Endometrial microvascular endothelial cells (primary cell): ENCODE measurements around the gene UFSP2.

DNA sequence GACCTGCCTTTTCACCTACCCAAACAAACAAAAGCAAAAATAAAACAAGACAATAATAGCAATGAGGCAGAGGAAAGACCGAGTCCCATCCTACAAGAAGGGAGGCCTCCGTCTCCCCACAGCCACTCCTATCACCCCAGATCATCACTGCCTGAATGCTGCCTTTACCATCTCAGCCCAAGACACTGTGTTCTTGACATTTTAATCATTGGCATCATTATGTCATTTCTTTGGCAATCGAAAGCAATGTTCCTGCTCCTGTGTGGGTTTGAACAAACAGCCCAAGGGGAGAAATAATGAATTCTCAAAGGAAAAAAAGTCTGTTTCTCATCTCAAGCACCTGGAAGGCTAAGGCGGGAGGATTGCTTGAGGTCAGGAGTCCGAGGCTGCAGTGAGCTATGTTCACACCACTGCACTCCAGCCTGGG lies 73.0 kb upstream of the ACSL1 start:
- RAMPAGE, long total RNA = no peak

- RAMPAGE, long total RNA = no peak
Observed at GRCh38 chr4:184983800-184984365, 34.4 kb upstream of the HELT start.

- RAMPAGE, long total RNA = no peak
Observed at GRCh38 chr4:185005026-185005570, 13.2 kb upstream of the HELT start.

GRCh38 chr4:185085938-185086610 lies 57.0 kb upstream of the SLC25A4 start:
- RAMPAGE, long total RNA = no peak

DNA sequence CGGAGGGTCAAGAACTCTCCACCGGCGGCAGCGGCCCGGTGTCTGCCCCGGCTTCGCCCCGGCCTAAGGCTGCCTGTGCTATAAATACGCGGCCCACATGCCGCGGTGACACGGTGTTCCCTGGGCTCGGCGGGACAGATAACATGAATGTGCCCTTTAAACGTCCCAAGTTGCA lies 269 bp upstream of the SLC25A4 start:
- RAMPAGE, long total RNA = no peak

- RAMPAGE, long total RNA = no peak
Observed at GRCh38 chr4:185144867-185145317, 1.8 kb downstream of the SLC25A4 start.

DNA sequence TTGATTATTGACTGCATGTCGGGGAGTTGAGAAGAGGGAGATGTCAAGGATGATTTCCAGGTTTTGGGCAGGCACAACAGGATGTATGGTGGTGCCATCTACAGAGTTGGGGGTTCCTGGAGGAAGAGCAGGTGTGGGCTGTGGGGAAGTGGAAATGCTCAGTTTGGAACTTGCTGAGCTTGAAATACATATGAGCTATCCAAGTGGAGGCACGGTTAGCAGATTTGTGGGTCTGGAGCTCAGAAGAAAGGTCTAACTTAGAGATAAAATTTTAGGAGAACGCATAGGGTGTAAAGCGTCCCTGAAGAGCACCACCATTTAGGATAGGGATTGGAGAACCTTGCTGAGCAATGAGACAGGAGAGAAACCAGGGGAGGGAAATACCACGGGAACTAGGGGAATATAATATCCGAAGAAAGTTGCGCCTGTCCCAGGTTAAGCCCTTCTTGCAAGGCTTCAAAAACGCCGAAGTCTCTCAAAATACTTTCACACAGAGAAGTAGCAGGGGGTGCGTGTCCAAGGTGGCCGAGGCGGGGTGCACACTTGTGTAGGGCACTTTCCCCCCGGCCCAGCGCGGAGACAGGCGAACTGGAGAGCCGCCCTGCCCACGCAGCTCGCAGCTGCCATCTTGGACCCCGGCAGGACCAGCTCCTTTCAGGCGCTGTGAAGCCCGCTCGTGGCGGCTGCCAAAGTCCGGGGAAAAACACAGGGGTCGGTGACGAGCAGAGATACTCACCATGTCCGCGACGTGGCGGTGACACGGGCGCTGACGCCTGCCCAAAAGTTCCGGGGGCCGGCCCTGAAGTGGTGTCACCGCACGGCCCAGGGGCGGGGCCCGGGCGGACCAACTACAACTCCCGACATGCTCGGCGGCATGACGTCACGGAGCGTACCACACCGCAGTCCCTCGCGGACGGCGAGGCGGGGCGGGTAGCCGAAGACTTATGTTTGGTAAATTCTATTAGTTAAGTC lies at the start of gene UFSP2:
TSS of gene UFSP2 (minus strand) at position 835 of the 972 bp plus-strand sequence.
- RAMPAGE, long total RNA = start-site peak on the minus strand centred at position 804 of the sequence, 53 bp wide, 193 and 156 reads in 2 replicates

DNA sequence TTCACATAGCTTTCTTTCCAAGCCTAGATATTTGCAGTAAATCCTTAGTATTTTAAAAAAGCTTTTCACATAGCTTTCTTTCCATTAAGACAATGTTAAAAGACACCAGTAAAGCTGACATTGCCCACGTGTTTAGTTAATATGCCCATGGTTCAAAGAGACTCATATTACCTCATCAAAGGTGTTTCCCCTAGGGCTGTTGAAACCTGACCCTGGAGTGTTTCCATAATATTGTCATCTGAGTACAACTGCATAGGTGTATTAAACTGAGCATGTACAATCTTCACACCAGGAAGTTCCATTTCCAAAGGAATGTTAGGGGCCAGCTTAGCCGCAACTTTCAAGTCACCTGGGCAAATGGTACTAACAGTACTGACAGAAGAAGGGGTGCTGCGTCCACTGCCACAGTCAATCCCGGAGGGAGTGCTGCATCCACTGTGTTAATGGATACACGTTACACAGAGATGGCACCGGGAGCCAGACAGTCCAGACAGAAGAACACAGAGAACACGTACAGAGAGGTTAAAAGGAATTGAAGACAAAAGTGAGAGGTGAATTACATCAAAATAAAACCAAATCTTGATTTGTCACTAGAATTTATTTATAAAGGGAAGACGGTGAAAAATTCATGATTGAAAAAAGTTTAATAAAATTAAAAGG lies 27.0 kb downstream of the PDLIM3 start:
- RAMPAGE, long total RNA = no peak

DNA sequence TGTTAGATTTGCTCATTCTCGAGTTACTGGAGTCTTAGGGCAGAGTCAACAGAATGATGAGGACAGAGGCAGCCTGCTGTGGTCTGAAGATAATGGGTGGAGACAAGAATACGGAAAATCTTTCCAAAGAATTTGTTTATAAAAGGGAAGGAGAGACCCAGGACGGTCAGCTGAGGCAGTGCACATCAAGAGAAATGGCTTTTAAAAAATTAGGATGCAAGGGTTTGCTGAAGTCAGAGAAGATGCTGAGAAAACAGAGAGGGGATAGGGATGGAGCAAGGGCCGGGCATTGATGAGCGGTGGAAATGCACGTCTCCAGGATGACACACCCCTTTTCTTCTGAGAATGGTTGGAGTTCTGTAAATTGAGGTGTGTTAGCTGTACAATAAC lies 4.4 kb upstream of the PDLIM3 start:
- RAMPAGE, long total RNA = no peak

DNA sequence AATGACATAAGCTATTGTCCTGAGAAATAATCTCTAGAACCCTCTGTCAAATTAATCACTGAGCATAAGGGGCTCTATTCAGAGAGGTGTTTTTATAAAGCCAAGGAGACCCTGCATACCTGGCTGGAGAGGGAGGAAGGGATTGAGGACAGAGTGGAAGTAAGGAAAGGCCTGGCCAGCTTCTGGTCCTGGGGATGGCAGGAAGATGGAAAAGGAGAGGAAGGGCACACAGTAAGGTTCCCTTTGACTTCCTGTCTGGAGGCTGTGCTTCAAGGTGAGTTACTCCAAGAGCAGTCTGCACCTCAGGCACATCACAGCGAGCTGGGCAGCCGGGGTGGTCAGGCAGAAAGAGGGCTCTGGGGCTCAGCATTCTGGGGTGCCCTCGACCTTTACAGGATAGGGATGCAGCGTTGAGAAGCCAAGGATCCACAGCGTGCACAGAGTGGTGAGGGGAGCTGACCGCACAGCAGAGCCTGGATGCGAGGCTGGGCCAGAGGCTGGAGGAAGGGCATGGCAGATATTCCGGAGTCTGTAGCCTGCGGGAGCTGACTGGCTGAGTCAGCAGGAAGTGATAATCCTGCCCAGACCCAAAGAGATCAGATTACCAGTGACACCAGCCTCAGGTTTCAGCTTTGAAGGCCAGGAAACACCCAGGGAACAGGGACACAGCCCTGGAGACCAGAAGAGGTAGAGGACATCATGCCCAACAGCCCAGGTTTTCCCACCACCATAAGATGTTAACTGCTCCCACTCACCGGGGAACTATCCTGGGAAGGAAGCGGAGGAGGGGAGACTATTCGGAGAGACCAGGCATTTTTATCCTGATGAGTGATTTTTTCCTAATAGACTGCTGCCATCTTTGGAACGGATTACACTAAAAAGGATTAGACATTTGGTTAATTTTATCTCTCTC lies 38.4 kb upstream of the PDLIM3 start:
- RAMPAGE, long total RNA = no peak

DNA sequence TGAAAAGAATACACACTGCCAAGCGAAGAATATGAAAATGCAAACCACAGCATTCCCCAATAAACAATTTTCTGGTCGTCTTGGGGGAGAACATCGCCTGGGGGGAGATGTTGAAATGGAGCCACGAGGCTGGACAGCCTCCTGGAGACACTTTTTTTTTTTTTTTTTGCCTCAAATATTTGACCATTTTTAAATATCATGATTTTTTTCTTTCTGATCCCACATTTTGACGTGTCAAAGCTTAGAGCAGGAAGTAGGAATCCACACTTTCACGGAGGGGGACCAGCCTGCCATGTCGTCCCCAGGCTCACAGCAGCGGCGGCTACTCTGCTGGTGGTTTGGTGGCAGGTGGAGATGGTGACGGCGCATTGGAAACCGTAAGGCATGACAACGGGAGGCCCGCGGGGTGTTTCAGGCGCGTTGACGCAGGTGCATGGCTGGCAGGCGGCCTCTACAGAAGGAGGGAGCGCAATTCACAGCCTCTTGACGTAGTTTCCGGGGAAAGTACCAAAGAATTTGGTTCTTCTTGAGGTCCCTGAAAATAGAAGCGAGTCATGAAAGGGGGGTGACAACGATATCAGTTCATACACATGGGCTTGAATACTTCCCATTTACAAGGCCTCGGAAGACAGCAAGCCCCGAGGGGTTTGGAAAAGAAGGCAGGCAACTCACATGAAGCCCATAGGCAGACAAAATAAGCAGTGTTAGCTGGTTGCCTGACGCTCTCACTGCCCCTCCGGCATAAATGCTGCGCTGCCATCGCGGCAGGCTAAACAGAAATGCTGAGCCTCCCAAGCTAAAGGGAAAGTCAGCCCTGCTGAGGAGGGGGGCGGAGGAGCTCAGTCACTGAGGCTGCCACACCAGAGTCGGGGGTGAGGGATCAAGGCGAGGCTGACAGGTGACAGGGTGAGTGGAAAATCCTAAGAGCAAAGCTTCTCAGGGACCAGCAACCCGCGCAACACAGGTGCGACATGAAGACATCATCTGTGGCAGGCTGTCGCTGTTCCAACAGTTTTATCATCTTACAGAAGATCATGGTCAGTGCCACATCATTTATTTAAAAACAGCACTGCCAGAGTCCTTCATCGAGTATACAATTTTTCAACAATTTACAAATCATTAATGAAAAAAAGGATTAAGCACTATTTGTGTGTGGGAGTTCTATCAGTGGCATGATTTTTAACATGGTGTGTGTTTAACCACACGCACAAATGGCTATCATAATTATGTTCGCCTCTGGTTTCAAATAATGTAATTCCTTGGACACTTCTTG lies 52.3 kb upstream of the PDLIM3 start:
- RAMPAGE, long total RNA = no peak

GRCh38 chr4:185724454-185725326 lies 87.3 kb downstream of the SORBS2 start:
- RAMPAGE, long total RNA = no peak

DNA sequence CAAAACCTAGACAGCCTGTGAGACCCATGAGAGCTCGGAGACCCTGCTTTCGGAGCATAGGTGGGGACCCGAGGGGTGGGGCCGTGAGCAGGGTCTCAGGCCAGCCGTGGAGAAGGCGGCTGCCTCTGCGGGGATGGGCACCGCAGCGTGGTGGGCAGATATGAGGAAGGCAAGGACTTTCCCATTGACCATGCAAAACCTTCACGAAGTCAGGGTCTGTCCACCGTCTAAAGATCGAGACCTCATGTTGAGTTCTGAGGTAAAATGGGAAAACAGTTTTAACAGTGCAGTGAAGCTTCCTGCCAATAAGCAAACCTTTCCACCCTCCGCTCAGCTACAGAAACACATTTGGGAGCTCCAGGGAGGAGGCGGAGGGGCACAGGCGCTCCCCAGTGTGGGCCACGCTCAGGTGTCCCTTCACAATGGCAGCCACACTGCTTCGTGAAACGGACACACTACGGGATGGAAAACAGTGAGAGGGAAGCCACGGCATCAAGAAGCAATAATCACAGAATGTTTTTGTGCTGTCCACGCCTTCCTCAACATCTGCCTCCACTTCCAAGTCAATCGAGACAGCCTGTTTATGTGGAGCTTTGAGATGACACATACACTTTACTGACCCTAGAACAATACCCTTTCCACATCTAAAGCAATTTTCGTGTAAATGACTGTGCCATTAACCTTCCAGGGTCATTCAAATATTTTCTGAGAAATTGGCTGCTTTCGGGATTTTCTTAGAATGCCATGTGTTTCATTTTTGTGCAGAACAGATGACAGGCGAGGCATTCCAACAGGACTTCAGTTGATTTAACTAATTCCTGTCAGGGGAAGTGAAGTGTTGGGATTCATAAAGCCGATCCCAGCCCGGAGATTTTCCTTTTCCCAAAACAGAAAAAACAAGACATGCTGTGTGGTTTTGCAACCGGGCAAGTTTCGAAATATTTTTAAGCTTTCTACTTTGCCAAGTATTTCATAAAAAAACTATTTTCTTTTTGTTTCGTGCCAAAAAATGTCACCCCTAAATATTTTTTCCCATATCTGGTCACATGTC lies 74.1 kb downstream of the SORBS2 start:
- RAMPAGE, long total RNA = no peak

DNA sequence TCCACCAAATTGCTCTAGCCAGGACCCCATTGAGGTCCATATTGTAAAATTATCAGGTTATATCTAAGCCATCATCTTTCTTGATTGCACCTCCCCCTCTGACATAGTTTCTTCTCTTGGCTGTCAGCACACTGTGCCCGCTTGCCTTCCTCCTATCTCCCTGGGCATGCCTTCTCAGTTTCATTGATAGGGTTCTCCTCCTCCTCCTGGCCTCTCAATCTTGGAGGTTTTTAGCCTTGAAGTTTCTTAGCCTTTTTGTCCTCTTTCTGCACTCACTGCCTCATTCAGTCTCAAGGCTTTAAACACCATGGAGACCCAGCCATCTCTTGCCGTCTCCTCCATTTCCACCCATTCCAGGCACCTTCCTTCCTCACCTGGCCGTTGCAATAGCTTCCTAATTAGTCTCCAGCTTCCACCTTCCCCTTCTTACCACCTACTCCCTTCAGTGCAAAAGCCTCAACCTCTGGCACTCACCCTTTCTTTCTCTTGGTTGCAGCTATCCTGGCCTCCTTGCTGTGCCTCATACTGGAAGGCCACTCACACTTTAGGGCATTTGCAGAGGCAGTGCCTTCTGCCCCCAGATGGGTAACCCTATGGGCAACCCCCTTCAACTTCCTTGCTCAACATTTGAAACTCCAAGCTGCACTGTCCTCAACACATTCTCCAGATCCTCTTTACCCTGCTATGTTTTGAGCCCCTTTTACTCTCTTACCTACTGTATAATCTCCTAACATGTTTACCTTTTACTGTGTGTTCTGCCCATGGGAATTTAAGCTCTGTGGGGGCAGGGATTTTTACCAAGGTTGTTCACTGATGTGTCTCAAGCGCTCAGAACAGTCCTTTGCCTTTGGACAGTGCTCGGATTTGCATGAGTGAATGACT lies 53.5 kb downstream of the SORBS2 start:
- RAMPAGE, long total RNA = no peak

DNA sequence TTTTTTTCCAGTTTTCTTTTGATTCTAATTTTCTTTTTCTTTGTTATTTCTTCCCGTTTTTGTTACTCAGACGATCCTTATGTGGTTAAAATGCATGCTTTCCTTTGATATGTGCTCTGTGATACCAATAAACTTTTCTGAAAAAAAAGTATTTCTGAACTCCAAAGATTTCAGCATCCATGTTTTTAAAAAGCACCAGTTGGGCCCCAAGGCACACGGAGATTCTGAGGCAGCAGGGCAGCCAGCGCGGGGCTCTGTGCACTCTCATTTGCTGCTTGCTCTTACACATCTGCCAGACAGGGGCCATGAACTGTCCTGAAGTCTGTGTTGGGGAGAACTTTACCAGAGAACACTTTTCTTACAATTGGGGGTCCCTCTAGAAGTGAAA lies 38.0 kb downstream of the SORBS2 start:
- RAMPAGE, long total RNA = no peak

DNA sequence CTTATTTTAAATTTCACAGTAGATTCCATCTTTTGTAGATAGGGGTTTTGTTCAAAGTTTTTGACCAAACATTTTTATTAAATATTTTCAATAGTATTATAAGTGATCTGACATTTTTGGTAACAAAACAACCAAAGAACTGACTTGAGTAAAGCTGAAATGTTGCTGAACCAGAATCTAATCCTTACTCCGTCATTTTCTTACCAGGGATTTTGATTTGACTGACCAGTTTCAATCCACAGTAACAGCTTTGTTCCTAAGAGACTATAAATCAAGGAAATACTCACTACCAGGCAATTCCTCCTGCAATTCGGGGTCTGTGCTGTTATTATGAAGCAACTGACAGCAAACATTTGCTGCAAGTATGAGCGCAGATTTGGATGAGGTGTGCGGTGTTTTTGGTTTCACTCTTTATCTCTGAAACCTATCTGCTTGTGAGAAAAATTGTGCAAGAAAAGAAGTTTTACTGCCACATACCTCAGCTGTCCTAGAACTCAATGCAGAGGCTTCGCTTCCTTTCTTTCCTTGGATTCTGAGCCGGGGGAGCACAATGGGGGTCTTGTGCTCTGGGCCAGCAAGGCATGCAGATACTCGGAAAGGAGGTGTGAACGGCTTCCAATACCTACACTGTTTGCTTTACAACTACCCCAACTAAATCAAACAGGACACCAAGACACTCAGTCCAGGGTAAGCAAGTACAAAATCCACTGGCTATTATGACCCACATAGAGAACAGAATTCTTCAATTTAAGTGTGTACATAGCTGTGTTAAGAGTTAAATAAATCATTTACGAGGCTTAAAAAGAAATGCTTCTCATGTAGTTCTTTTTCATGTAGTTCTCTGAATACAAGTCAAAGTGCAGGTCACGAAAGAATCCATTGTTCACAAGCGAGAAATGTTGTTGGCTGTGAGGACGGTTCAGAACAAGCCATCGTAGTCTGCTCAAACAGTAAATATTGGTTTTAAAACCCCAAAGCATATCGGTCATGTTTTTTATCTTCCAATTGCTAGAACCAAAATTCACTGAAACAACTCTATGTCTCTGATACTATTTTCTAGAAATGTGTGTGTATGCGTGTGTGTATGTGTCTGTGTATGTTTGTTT lies 1.2 kb downstream of the SORBS2 start:
- RAMPAGE, long total RNA = no peak

DNA sequence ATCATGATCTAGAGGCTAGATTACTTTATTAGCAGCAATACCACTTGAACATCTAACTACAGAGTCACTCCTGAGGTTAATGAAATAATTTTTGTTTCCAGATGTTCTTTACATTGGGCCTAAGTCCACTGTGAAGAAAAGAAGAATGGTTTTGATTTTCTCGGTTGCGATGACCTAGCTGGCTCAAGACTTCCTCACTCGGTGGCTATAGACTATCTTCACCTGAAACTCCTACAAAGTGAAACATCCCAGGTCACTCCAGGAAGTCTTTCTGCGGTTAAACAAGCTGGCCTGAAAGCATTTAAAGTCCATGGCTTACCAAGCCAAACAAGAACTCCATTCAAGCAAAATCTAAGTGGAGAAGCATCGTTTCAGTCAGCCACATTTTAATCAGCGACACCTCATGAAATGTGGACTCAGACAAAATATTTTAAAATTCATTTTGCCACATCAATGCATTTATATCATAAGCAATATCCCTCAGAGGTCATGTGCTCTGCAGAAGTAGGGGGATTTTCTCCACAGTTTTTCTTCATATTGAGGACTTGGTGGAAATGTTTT lies 13.8 kb upstream of the SORBS2 start:
- RAMPAGE, long total RNA = no peak

DNA sequence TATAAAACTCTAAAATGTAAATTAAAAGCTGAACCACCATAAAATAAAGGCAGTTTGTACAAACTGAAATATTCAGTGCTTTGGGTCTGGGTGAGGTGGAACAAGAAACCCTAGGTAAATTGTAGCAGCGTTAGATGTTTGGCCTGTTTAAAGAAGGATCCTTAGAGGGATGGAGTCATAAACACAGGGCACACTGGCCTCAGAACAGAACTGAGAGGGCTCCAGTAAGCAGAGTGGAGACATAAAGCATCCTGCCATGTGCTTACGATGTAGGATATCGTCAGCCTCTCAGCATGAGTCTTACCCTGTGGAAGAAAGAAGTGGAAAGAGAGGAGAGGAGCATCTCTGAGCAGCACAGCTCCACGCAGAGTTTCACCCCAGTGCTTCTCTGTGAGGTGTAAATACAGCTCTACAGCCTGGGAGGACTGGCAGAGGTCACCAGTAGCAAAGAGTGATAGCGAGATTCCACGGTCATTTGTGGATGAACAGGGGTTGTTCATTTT lies 27.7 kb upstream of the SORBS2 start:
- RAMPAGE, long total RNA = no peak

DNA sequence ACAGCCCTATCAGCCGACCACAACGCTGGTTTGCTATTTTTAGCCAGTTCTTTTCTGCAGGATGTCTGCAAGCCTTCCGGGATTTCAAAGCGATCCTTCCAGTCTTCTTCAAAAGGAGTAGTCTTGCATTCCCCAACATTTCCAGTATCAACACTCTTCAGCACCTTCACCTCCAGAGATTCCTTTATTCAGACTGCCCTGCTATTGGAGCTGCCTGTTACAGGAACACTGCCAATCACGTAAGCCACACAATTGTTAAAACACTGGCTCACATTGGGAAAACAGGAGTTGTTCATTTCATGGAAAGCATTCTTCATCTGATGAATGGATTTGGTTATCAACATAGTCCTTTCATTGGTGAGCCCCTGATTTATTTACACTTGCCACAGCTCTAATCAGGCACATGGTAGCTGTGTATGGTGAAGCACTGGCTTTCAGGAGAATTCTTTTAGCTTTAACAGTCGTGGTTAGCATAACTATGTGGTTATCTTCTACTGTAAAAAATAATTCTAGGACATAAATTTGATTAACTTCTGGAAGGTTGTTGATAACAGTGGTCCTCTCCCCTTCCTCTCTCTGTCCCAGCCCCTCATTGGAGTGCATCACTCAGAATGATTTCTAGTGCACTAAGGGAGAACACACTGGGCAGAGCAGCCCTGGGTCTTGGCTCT lies 109.8 kb upstream of the SORBS2 start:
- RAMPAGE, long total RNA = no peak

GRCh38 chr4:186144392-186145261 lies 46.7 kb upstream of the CYP4V2 start:
- RAMPAGE, long total RNA = no peak